Colon Carcinoma Metastatic in the Brain (tissue), 2 donors: ENCODE measurements around the genes MYO1D and CCL7.

DNA sequence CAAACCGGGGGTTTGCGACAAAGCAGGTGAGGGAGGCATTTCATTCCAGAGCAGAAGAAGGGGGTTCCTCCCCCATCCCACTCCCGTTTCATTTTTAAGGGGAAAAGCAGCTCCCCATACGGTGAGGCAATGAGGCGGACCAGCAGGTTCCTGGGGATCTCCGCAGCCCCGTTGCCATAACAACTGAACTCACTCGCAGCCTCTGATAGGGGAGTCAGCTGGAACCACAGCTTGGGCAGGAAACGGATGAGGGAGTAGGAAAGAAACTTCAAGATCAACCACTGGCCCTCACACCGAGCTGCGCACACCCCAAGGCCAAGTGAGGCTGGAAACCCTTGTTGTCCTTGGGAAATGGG, 62.6 kb upstream of the RHOT1 start:
- PRO-cap, 2 experiments, result no peak in any of the 2 experiments

DNA sequence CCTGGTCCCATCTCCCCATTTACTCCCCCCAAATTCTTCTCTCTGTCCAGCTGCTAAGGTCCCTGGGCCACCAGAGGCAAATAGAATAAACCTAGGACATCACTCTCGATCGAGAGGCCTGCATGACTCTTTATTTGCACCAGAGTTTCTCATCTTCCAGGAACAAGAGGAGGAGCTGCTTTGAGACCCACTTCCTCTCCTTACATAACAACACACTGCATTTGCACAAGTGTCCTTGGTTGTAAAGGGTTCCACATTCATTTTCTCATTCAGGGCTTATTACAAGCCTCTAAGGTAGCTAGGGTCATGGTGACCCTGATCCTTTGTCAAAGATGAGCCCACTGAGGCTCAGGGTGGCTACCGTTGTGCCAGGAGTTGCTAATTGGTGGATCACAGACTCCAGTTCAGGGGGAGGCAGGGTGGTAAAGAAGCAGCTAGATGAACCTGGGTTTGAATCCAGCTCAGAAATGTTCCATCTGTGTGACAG, 38.1 kb upstream of the RHOT1 start:
- PRO-cap, 2 experiments, result no peak in any of the 2 experiments

DNA sequence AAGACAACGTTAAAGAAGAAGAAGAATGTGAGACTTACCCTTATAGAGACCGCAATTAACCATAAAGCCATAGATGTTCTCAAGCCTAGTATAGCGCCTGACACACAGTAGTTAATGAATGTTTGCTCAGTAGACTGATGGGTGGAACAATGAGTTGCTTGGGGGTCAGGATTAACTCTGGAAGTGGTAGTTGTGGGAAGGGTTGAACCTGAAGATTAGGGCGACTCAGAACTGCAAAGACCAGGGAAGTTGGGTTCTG, 40.8 kb upstream of the PSMD11 start:
- PRO-cap, 2 experiments, result no peak in any of the 2 experiments

- PRO-cap, 2 experiments, result no peak in any of the 2 experiments
Observed at GRCh38 chr17:32520111-32520855, 33.5 kb downstream of the CDK5R1 start.

GRCh38 chr17:32520856-32521733, 34.3 kb downstream of the CDK5R1 start:
- PRO-cap, 2 experiments, result no peak in any of the 2 experiments

DNA sequence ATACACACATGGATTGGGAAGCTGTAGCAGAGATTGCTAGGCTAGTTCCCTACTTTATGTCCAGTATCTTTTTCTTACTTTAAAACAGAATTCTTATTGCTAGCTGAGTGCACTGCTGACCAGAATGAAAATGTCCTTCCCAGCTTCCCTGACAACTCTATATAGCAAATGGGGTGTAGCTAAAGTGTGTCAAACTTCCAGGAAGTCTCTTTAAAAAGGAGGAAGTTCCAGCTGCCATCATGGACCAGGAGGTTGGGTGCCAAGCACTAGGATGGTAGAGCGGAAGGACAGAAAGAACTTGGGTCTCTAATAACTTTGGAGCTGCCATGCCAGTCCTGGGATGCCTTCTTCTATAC, 140.8 kb downstream of the MYO1D start:
- PRO-cap, 2 experiments, result no peak in any of the 2 experiments

- PRO-cap, 2 experiments, result no peak in any of the 2 experiments
Observed at GRCh38 chr17:32856290-32857123, 20.4 kb downstream of the MYO1D start.

- PRO-cap, 2 experiments, result peak in 2 of 2 experiments; most common minus-strand start chr17:32877112 (in 1)
Observed at GRCh38 chr17:32876560-32877525, at the start of gene MYO1D. MYO1D (minus strand) TSS chr17:32877124.

GRCh38 chr17:33413944-33414416, 120.9 kb upstream of the ASIC2 start:
- PRO-cap, 2 experiments, result no peak in any of the 2 experiments

DNA sequence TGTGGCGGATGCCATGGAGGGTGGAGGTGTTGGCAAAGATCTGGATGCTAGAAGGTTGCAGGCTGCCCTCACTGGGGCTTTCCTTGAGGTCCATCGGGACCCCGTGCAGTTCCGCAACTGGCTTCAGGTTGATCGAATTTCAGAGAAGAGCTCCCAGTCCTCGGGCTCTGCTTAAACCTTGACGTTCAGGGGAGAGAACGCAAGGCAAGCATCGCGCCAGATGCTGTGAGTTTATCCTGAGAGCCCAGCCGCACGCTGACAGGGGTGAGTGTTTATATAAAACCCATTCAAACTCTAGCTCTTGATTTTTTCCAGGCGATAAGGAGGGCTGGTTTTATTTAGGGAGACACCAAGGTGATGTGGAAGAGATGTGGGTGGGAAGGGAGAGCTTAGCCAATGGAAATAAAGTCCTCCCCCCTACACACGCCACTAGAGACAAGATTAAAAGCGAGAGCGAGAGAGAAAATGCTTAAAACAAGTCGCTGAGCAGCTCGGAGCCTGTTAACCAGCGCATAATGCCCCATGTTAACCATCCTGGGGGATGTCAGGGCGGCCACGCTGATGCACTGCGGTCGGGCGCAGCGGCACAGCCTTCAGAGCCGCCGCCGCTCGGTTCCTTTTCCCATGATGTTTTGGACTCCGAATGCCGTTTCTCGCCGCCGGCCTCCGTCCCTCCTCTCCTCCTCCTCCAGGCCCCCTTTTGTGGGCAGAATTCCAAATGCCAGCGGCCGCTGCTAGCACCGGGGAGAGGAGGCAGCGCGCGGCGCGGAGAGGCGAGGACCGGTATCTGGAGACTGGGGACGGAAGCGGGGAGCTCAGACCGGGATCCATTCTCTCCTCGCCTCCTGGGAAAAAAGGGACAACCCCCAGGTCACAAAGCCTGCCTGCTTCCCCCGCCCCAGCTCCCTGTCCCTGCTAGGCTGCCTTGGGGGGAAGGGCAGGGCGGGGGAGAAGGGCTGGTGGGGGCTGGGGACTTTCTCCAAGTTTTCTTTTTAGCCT, 98.3 kb upstream of the CCL2 start:
- PRO-cap, 2 experiments, result no peak in any of the 2 experiments

DNA sequence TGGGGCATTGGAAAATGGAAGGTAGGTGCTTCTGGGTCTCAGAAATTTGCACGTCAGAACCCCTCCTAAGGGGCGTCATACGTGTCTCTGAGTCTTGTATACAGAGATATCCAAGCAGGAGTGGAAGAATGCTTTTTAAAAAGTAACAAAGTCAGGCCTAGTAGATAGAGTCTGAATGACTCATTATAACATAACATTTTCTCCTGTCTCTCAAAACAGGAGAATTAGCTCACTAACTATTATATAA, 86.2 kb upstream of the CCL2 start:
- PRO-cap, 2 experiments, result no peak in any of the 2 experiments

DNA sequence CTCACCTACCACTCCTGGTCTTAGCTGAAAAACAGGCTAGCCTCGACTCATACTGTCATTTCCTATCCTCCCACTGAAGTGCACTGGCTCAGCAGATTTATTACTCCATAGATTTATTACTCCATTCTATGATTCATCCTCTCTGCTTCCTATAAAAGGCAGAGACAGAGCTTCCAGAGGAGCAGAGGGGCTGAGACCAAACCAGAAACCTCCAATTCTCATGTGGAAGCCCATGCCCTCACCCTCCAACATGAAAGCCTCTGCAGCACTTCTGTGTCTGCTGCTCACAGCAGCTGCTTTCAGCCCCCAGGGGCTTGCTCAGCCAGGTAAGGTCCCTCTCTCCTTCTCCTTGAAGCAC, at the start of gene CCL7:
Gene CCL7, plus strand, starts transcription at position 181 of the 358 bp plus-strand sequence.
- PRO-cap, 2 experiments, result no peak in any of the 2 experiments

DNA sequence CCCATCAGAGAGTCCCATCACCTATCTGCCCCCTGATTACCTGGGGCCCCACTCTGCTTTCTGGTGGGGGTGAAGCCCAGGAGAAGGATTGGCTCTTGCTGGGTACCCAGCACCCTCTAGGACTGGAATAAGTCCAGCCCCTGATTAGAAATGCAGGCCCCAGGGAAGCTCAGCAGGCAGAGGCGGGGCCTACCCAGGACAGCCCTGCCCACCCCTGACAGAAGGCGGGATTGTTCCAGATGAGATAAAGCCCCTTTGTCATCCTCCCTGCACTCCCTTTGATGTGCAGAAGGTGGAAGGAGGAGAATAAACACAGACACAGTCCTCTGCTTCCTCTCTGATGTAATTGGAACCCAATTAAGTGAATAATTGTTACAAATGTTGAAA, 19.0 kb downstream of the TMEM132E start:
- PRO-cap, 2 experiments, result no peak in any of the 2 experiments

DNA sequence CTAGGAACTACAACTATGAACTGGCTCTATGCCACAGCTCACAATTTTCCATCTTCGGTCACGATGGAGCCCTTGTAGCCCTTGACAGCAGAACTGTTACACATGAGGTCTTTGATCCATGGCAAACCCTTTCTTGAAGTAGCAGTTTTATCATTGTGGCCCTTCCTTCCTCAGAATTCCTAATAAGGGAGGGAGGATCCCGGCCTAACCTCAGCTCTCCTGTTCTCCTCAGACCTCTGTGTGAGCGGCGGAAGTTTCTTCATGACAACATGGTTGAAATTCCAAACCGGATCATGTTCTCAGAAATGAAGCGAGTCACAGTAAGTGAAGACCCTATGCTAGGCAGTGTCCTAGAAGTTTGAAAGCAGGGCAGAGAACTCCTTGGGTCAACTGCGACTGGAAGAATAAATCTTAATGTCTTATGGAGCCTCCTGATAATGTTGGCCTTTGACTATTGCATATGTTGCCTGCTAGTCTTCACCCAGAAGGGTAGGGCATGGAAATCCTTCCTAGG, 17.3 kb downstream of the LIG3 start:
- PRO-cap, 2 experiments, result no peak in any of the 2 experiments

- PRO-cap, 2 experiments, result no peak in any of the 2 experiments
Observed at GRCh38 chr17:35021470-35022173, 41.3 kb downstream of the LIG3 start.

GRCh38 chr17:35051074-35051662, 12.3 kb downstream of the RFFL start:
- PRO-cap, 2 experiments, result no peak in any of the 2 experiments

GRCh38 chr17:35051663-35052214, 11.8 kb downstream of the RFFL start:
- PRO-cap, 2 experiments, result no peak in any of the 2 experiments

GRCh38 chr17:35129691-35130013, 8.2 kb downstream of the FNDC8 start:
- PRO-cap, 2 experiments, result no peak in any of the 2 experiments

DNA sequence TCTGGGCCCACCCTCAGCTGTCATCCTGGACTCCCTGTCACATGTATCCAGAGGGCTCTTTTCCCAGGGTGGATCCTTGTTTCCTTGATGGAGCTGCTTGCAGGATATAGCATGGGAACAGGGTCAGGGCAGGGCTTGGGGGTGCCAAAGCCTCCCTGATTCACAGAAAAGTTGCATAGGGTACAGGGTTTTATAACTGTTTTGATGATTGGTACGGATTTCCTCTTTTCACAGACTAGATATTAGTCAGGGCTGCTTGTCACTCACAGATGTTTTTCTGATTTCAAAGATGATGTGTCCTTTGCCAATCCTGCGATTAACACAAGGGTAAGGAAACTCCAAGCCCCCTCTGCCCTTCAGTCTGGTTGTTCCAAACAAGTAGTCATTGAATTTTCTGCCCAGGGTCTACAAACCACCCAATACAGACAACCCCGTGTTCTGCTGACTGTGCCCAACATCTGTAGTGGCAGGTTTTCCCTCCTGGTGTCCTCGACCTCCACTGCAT, 20.6 kb upstream of the SLC35G3 start:
- PRO-cap, 2 experiments, result no peak in any of the 2 experiments

- PRO-cap, 2 experiments, result no peak in any of the 2 experiments
Observed at GRCh38 chr17:35362935-35364006, 10.2 kb downstream of the SLFN11 start.